ENCODE measurements around a stretch of chr11.

DNA sequence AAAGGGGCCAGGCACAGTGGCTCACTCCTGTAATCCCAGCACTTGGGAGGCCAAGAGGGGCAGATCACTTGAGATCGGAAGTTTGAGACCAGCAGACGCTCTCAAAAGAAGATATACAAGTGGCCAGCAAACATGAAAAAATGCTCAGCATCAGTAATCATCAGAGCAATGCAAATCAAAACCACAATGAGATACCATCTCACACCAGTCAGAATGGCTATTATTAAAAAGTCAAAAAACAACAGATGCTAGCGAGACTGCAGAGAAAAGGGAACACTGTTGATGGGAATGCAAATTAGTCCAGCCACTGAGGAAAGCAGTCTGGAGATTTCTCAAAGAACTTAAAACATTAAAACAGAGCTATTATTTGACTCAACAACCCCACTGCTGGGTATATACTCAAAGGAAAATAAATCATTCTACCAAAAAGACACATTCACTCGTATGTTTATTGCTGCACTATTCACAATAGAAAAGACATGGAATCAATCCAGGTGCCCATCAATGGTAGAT is 96.6 kb downstream of the FAM76B start:
- PRO-cap, result no peak
- RAMPAGE, long total RNA, result no peak

- PRO-cap, result no peak
- RAMPAGE, long total RNA, result no peak
Measured at GRCh38 chr11:95794817-95795405, 4.6 kb downstream of the CEP57 start.

GRCh38 chr11:95876634-95877212 is 47.2 kb downstream of the MTMR2 start:
- PRO-cap, result no peak
- RAMPAGE, long total RNA, result no peak

- PRO-cap, result no peak
- RAMPAGE, long total RNA, result no peak
Measured at GRCh38 chr11:95900754-95901205, 23.1 kb downstream of the MTMR2 start.

DNA sequence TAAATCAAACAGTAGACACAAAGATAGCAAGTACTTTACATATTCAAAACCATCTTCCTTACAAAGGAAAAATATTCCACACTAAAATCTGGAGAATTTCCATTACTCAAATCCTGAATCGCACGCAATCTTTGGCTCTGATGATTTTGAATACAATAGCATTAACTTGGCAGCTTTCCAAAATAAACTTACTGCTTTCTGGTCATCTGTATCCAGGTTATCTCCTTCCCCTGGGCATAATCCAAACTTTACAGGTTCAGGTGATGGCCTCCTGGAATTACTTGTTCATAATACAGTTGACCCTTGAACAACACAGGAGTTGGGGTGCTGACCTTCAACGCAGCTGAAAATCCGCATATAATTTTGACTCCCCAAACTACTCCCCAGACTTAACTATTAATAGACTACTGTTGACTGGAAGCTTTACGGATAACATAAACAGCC is 6.7 kb downstream of the MTMR2 start:
- PRO-cap, result bidirectional peak, plus-strand start at position 315 of the sequence, minus-strand start at position 60 of the sequence
- RAMPAGE, long total RNA, result no peak

GRCh38 chr11:95922324-95922952 is 1.5 kb downstream of the MTMR2 start:
- PRO-cap, result no peak
- RAMPAGE, long total RNA, result no peak

- PRO-cap, result no peak
- RAMPAGE, long total RNA, result no peak
Measured at GRCh38 chr11:96013942-96014746, 90.2 kb upstream of the MTMR2 start.

GRCh38 chr11:96045083-96045722 is 121.3 kb upstream of the MTMR2 start:
- PRO-cap, result no peak
- RAMPAGE, long total RNA, result no peak

DNA sequence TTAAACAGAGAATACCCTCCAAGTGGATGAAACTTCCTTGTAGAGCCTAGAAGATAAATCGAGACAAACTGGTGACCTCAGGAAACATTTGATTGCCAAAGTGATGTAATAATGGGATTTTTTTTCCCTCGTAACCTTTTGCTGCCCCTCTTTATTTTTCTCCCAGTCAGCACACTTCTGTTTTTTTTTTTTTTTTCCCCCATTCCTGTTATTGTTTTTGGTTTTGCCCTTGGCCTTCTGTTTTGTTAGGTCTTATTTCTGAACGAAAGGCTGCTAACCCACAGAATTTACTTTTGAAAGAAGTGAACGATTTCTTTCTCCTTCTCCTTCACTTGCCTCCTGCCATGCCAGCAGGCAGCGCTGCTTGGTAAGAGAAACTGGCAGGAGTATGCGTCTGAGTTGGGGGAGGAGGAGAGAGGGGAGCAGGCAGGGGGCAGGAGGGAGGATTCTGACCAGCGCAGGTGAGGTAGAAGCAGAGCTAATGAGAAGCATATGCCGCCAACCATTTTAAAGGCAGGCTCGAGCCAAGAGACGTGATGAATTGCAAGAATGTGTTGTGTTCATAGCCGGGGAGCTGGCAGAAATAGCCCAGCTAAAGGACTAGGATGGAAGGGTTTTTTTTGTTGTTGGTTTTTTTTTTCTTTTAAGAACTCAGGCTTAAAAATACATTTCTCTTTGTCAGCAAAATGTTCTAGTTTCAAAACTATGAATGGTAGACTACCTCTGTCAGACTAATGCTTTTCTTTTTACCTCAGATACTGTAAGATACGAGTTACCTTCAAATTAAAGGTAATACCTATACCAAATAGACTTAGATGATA is 122.0 kb upstream of the MTMR2 start:
- PRO-cap, result no peak
- RAMPAGE, long total RNA, result no peak

GRCh38 chr11:96057779-96058284 is 133.9 kb upstream of the MTMR2 start:
- PRO-cap, result no peak
- RAMPAGE, long total RNA, result no peak

DNA sequence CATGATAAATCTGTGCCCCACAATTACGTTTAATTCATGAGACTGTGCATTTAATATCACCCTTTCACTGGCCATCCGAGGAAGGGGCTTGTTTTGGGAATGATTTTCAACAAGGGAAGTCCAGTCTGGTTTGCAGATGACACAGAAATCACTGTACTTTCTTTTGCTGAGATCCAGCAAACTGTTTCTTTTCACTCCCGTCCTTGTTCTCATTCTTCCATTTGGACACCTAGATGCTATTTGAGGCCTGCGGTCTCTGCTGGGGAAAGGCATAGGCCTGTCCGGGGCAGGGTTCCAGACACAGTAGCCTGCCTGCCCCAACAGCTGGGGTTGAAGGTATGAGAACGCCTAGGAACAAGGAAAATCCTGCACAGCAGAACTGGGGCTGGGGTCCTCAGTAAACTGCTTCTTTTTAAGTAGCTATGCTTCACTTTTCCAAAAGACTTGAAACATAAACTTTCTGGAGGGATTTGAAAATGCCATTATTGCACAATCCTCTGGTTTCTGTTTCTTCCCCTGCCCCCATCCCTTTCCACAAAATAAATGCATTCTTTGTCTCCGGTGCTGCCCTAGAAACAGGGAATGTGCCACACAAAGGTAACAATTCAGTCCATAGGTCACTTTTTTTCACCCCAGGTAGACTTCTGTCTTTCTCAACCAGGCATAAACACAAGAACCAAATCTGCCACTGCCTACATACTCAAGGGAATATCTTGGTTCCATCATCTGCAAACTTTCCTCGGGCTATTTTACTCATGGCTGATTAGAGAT is 174.7 kb upstream of the MTMR2 start:
- PRO-cap, result no peak
- RAMPAGE, long total RNA, result no peak

- PRO-cap, result no peak
- RAMPAGE, long total RNA, result no peak
Measured at GRCh38 chr11:96197458-96197966, 145.5 kb downstream of the MAML2 start.

- PRO-cap, result no peak
- RAMPAGE, long total RNA, result no peak
Measured at GRCh38 chr11:96218114-96218589, 124.8 kb downstream of the MAML2 start.

DNA sequence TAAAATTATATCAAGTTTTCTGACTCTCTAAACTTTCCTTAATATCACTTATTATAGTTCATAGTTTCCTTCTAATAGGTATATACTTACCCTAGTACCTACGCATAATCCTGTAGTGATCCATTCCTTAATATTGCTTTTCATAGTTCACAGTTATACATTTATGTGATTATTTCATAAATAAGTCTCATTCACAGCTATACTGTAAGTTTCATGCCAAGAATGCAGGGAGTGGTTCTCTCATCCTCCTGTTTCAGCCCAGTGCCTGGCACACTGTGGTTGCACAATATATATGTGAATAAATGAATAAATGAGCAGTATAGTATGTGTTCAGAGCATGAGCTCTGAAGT is 115.8 kb downstream of the MAML2 start:
- PRO-cap, result no peak
- RAMPAGE, long total RNA, result no peak

DNA sequence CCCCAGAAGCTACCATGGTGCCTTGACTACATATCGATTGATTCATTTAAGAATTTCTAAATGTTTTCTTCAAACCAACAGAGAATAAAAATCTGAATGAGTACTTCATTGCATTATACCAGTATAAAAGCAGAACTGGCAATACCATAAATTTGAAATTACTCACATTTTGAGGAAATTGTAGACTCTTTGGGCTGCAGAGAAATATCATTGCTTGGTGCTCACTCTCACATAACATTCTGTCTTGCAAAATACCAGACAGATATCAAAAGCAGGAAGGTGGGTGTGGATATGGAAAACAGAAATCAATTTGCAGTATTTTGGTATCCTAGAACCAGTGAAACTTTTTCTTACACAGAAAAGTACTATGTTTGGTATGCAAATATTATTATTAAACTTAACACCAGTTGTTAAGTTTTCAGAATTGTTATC is 113.4 kb downstream of the MAML2 start:
- PRO-cap, result no peak
- RAMPAGE, long total RNA, result no peak

DNA sequence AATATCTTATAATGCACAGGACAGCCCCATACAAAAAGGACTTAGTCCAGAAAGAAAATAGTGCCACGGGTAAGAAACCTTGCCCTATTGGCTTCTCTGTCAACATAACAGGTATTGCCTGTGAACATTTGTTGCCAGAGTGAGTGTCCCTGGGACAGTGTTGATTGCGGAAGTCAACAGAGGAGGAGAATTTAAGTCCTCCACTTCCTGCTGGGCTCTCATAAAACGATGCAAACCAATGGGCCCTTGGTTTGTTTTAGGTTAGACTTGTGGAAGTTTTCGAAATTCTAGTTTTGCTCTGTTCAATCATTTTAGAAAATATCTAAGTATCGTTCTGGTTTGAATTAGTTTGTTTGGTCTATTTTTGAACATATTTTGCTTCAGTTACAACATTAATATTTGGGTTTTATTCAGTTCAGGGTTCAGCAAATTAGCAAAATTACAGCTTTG is 101.4 kb downstream of the MAML2 start:
- PRO-cap, result no peak
- RAMPAGE, long total RNA, result no peak

DNA sequence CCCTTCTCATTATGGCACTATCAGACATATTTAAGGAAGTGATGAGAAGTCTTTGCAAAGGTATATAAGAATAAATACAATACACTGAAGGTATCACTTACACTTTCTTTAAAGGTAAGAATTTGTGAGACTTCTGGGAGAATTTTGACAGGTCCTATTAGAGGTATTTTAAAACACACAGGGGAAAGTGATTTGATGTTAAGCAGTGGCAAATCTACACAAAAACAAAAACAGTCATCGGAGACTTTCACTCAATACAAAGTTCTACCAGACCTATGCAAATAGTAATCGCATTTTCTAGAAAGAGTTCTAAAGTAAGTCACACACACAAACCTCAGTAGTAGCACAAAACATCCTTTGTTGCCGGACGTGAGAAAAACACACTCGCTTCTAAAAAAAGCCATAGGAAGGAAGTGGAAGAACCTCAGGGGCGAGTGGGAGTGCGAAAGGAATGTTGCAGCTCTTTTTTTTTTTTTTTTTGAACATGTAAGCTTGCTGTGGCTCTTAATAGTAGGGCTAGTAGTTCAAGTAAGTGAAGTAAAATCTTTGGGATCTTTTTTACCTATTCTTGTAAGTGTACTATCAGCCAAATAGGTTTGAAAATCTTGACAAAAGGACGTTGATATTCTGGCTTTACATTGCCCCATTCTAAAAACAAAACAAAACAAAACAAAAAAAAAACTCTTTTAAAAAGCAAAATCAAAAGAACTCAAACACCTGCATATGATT is 88.9 kb downstream of the MAML2 start:
- PRO-cap, result bidirectional peak, plus-strand start at position 403 of the sequence, minus-strand start at position 286 of the sequence
- RAMPAGE, long total RNA, result no peak

- PRO-cap, result no peak
- RAMPAGE, long total RNA, result no peak
Measured at GRCh38 chr11:96337462-96338024, 5.5 kb downstream of the MAML2 start.

- PRO-cap, result no peak
- RAMPAGE, long total RNA, result no peak
Measured at GRCh38 chr11:96411267-96411876, 21.6 kb downstream of the JRKL start.

DNA sequence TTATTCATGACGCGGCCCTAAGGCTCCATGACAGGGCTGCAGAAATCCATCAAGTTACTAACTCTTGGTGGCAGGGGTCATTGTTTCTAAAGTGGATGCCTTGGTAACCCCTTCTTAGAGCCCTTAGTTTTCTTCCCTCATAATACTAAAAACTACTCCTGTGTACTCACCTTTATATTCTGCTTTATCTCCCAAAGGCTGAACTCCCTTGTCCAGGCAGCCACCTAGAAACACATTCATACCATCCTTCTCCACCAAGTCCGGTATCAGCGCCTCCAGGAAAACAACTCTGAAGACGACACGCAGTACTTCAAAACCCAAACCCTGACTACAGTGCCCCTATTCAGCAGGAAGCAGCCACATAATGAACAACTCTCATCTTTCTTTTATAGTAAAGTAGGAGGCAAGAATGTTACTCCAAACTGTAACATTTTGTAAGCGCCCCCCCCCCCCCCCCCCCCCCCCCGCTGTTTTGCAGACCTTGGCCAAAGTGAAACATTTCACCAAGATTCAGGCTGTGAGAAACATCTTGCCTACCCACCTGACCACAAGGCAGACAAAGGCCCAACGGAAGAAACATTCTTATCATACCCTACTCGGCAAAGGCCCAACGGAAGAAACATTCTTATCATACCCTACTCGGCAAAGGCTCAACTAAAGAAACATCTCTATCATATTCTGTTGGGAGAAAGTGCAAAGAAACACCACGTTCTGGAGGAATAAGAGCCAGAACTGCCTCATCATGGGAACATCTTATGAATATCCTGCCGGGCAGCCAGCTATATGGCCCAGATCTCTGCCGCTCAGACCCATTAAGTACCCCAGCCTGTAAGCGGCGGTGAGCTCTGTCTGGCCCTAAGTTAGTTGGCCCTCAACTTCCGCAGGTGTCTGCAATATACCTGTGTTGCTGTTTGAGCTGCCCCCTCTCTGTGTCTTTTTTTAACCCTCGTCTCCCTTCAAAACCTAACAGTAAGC is 117.0 kb downstream of the JRKL start:
- PRO-cap, result no peak
- RAMPAGE, long total RNA, result no peak